Subcutaneous preadipocyte (primary cell): ENCODE measurements around the gene CHRNA9.

GRCh38 chr4:40121385-40121864 is 64.8 kb downstream of the N4BP2 start:
- CAGE, long polyA plus RNA, result no peak

GRCh38 chr4:40124666-40125064 is 68.0 kb downstream of the N4BP2 start:
- CAGE, long polyA plus RNA, result no peak

GRCh38 chr4:40176374-40177077 is 20.3 kb upstream of the RHOH start:
- CAGE, long polyA plus RNA, result no peak

DNA sequence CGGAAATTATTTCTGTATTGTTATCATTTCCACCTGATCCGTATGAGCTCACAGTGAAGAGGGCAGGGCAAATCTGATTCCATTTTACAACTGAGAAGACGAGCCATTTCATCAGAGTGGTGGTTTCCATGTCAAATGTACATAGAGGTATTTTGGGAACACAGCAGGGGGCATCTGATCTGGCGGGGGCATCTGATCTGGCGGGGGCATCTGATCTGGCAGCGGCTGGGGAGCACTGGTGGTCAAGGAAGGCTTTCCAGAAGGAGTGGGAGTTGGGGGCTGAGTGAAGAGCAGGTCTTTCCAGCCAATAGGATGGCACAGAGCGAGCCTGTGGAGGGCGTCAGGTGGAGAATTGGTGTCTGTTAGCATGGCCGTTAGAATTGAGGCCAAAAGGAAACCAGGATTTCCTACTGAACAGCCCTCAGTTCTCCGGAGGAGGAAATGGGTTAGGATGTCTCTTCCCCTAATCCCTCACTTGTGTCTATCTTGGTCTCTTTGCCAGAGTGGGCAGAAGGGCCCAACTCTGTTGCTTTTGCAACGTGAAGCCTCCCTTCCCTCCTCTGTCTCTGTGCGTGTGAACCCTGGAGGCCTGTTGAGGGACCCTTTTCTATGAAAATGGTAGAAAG is 41.3 kb downstream of the RHOH start:
- CAGE, long polyA plus RNA, result no peak

DNA sequence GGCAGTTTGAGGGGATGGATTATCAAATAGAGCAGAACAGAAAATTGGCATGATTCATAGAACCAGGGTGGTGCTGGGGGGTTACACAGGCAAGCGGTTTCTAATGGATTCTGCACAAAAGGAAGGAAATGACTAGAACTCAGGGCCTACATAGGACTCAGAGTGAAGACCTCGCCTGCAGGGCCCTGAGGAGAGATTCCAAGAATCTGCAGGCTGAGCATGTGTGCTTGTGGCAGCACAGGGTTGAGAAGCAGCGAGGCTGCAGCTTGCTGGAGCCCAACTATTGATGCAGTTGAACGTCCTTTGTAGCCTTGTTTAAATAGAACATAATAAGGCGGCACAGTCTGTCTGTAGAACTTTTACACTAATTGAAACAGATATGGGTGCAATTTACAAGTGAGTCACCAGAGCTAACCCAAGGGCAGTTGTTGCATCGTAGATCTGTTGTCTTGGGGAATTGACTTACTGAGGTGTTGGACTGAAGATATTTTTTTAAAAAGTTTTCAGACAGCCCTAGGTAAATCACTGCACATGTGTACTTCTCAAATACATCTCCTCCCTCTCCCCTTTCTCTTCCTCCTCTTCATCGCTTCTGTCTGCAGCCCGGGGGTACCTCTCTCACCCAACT is 58.2 kb downstream of the RHOH start:
- CAGE, long polyA plus RNA, result no peak

GRCh38 chr4:40283397-40283788 is 51.7 kb upstream of the CHRNA9 start:
- CAGE, long polyA plus RNA, result no peak

DNA sequence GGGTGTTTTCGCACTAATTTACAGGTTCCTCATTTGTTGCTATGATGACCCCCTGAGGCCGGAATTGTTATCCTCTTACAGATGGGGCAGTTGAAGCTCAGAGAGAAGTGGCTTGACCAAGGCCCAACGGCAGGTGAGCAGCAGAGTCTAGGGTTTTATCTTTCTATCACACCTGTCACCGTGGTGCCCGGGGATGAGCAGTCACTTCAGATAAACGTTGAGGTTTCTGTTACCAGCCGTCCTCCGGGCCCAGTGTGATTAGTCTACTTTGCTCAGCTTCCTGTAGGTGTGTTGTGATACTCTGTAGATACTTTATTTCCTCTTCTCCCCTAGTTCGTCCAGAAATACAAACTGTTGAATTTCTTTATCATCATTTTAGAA is 26.9 kb upstream of the CHRNA9 start:
- CAGE, long polyA plus RNA, result no peak

DNA sequence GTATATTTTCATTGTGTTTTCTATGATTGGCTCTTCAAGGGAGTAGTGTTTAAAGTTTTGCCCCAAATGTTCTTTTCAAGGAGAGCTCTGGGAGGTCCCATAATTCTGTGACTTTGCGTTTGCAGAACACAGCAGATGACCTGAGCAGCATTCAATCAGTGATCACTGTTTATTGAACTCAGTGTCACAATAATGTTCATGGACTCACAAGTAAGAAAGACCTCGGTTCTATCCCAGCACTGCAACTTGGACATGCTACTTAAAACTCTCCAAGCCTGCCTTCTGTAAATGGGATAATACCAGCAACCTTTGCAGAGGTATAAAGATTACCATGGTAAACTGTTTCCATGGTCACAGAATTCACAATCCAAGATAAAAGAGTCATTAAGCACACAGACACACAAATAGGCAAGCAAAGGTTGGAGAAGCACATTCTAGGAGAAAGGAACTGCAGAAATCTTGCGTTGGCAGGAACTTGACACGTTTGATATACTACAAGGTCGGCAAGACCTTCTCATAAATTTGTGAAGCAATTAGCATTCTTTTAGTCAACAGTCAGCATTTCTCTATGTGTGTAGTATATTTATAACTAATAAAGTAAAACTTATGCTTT is 12.4 kb upstream of the CHRNA9 start:
- CAGE, long polyA plus RNA, result no peak

GRCh38 chr4:40335074-40335947 is at the start of gene CHRNA9:
TSS of gene CHRNA9 (plus strand) at chr4:40335333.
- CAGE, long polyA plus RNA, result no peak

GRCh38 chr4:40349723-40350302 is 14.7 kb downstream of the CHRNA9 start:
- CAGE, long polyA plus RNA, result no peak

DNA sequence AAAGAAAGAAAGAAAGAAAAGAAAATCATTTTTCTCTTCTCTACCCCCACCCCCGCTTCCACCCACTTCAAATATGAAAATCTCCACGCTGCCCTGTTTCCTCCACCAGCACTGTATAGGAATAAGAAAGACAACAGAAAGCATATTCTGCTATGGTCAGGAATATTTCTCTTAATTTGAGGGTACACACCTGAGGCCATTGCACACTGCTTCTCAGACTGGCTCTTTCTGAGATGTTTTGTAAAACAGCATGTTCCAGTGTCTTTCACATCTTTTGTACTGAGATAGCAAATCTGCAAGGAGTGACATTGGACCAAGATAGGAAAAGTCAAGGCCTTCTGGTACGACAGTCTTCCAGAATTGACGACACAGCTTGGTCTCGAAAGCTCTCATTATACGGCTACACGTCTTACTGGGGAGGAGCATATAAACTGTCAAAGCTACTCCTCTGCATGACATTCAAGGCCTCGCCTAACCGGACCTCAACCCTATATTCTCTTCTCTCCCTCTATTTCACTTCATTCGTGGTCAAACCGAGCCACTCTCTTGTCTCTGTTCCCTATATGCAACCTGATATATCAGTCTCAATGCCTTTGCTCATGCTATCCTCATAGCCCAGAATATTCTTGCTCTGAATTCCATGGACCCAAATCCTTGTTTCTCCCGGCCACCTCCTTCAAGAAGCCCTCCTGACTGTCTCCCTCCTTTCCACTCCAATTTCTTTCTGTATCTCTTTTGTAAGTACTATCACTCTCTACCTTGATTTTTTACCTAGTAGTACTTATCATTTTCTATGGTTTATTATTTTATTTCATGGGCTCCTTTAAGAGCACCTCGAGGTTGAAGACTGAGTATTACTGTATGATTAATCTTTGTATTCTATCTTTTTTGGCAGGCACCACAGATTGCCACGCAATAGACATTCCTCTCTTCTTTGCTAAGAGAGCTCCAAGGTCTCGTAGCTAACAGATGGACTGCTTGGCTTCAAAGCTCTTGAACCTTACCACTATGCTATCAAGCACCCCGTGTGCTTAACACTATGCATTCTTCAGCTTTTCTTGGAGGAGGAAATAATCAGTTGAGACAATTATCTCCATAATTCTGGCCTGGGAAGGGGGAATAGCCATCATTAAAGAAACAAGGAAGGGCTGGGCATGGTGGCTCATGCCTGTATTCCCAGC is 35.2 kb downstream of the RBM47 start:
- CAGE, long polyA plus RNA, result no peak

GRCh38 chr4:40625185-40625704 is 4.4 kb downstream of the RBM47 start:
- CAGE, long polyA plus RNA, result no peak

- CAGE, long polyA plus RNA, result no peak
Observed at GRCh38 chr4:40823402-40824038, 73.8 kb downstream of the NSUN7 start.

DNA sequence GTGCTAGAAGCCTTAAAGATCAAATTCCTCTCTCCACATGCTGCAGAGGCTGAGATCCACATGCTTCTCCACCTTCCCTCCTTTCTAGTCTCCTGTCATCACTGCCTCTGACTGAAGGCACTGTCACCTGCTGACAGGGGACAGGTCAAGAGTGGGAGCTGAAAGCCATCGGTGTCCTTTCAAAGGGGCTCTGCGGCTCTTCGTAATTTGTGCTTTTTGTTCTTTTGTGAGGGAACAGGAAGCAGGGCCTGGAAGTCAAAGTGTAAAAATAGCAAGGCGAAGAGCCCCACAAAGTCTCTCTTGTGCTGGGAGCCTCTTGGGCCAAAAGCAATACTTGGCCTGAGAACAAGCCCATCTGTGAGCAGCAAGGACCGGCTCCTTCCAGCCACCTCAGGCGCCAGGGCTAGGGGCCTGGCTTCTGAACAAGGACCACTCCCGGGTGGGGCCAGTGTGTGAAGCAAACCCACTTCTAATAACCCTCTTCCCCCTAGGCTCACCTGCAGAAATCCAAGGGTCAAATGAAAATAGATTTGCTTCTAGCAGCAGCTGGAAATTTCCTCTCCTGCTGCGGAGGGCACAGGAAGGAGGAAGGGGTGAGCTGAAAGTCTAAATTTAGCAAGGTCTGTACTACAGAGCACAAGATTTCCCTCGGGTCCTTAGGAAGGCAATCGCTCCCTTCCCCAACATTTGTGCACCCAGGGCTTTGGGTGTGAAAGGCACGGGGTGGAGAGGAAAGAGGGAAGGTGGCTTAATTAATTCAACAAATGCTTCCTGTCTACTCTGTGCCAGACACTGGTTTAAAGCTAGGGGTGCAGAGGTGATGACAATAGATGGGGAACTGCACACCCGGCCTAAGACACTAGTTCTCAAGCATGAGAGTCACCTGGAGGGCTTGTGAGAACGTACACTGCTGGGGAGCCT is 204.2 kb downstream of the NSUN7 start:
- CAGE, long polyA plus RNA, result no peak

GRCh38 chr4:41050595-41051322 is 163.6 kb downstream of the APBB2 start:
- CAGE, long polyA plus RNA, result no peak

- CAGE, long polyA plus RNA, result no peak
Observed at GRCh38 chr4:41154763-41155379, 59.5 kb downstream of the APBB2 start.

GRCh38 chr4:41258028-41258502 is 1.3 kb downstream of the UCHL1 start:
- CAGE, long polyA plus RNA, result no peak

GRCh38 chr4:41318757-41319197 is 62.0 kb downstream of the UCHL1 start:
- CAGE, long polyA plus RNA, result no peak

- CAGE, long polyA plus RNA, result no peak
Observed at GRCh38 chr4:41427278-41428075, 110.5 kb upstream of the LIMCH1 start.

- CAGE, long polyA plus RNA, result no peak
Observed at GRCh38 chr4:41437191-41437509, 100.8 kb upstream of the LIMCH1 start.